Aorta (tissue), 1 donor: Measurements from ENCODE around the genes DDX3Y, HSFY1, RBMY1B and RBMY1E.

- PRO-cap, result no peak
These were observed 357 bp upstream of the ZFY start for GRCh38 chrY:2934723-2935324.

- PRO-cap, result no peak
These were observed 67.3 kb downstream of the ZFY start for GRCh38 chrY:3002097-3003245.

GRCh38 chrY:7272498-7273263 lies 361.1 kb upstream of the AMELY start:
- PRO-cap, result no peak

DNA sequence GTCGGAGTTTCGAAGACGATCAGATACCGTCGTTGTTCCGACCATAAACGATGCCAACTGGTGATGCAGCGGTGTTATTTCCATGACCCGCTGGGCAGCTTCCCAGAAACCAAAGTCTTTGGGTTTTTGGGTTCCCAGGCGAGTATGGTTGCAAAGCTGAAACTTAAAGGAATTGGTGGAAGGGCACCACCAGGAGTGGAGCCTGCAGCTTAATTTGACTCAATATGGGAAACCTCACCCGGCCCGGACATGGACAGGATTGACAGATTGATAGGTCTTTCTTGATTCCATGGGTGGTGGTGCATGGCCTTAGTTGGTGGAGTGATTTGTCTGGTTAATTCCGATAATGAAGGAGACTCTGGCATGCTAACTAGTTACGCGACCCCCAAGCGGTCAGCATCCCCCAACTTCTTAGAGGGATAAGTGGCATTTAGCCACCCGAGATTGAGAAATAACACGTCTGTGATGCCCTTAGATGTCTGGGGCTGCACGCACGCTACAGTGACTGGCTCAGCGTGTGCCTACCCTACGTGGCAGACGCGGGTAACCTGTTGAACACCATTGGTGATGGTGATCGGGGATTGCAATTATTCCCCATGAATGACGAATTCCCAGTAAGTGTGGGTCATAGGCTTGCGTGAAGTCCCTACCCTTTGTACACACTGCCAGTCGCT lies 670.7 kb downstream of the TSPY10 start:
- PRO-cap, result no peak

GRCh38 chrY:11214644-11215177 lies 1486.3 kb upstream of the USP9Y start:
- PRO-cap, result no peak

DNA sequence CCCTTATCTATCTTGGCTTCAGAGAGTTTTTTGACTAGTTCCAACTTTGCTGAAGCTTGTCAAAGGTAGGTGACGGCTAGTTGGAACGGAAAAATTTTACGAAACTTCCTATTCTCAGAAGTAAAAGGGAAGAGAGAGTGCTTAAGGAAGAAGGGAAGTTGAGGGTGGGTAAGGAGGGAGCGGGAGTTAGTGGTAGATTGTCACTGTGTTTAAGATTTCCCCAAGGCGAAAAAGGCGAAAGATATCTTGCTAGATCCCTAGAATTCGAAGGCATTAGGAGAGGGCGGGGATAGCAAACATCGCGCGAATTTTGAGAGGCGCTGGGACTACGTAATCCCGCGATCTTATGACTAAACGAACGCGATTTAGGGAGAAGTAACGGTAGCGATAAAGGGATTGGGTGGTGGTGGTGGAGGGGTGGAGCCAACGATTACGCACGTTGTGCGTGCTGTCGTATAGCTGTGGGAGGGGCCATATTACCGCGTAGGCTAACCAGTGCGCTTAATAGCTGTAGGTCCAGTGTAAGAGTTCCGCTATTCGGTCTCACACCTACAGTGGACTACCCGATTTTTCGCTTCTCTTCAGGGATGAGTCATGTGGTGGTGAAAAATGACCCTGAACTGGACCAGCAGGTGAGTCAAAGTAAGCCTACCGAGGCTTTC lies at the start of gene DDX3Y:
Gene DDX3Y (plus strand): TSS at position 519 of the 662 bp plus-strand sequence.
- PRO-cap, result no peak

DNA sequence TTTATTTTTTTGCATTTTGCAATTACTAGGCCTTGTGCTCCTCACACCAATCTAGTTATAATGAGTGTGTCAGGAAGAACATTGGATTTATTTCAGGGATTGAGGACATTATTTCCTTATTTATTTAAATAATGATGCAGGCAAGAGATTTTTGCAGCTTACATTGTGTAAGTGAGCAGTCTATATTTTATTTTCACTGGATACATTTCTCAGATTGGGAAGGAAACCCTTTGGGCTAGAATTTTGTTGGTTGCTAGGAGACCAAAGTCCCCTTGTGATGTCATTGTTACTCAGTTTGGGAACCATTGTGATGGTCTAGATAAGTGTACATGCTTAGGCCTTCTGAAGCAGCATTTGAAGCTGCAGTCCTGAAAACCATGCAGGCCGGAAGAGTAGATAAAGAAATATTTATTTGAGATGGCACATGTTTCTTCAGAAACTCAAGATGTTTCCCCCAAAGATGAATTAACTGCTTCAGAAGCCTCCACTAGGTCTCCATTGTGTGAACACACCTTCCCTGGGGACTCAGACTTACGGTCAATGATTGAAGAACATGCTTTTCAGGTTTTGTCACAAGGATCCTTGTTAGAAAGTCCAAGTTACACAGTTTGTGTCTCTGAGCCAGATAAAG lies at the start of gene HSFY1:
Gene HSFY1 (plus strand): TSS at position 350 of the 631 bp plus-strand sequence.
- PRO-cap, result no peak

- PRO-cap, result no peak
These were observed 334.1 kb upstream of the HSFY2 start for GRCh38 chrY:19107607-19108108.

DNA sequence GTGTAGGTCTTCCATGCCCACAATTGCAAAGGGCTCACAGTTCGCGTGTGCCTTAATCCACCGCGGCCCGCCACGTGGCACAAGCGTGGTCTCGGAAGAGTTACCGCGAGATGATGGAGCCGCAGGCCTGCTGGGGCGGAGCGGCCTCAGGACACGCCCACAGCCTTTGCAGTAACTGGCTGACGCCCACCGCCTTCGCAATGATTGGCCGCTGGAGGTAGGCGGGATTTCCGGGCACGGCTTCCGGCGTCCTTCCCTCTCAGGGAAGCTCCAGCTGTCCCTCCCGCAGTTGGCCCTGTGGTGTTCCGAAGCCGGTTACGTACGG lies at the start of gene RBMY1B:
Gene RBMY1B (plus strand): TSS at position 227 of the 325 bp plus-strand sequence.
- PRO-cap, result no peak

GRCh38 chrY:21917880-21918356 lies at the start of gene RBMY1E:
Gene RBMY1E (minus strand): TSS chrY:21918032.
- PRO-cap, result no peak